Measurements from ENCODE around the genes OST4, CGREF1, SLC30A3, SNX17 and RBKS.

GRCh38 chr2:27071547-27071968 lies at the start of gene OST4:
Gene OST4 (minus strand): TSS chr2:27071654.
- PRO-cap, result bidirectional peak, plus-strand start at chr2:27071820, minus-strand start at chr2:27071650

- PRO-cap, result no peak
These were observed 1.7 kb downstream of the EMILIN1 start for GRCh38 chr2:27080095-27080575.

- PRO-cap, result no peak
These were observed 3.9 kb upstream of the KHK start for GRCh38 chr2:27082564-27083094.

DNA sequence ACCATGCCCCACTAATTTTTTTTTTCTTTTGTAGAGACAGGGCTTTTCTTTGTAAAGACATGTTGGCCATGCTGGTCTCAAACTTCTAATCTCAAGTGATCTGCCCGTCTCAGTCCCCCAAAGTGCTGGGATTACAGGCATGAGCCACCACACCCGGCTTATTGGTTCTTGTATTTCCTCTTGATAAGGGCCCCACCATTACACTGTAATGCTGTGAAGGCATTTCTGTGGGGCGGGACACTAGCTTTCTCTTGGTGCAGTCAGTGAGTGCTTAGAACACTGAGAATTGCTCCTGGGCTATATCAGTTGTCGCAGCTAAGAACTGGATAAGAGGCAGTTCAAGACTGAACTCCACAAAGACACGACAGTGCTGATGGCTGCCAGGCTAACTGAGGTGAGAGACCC lies 2.0 kb downstream of the KHK start:
- PRO-cap, result no peak

DNA sequence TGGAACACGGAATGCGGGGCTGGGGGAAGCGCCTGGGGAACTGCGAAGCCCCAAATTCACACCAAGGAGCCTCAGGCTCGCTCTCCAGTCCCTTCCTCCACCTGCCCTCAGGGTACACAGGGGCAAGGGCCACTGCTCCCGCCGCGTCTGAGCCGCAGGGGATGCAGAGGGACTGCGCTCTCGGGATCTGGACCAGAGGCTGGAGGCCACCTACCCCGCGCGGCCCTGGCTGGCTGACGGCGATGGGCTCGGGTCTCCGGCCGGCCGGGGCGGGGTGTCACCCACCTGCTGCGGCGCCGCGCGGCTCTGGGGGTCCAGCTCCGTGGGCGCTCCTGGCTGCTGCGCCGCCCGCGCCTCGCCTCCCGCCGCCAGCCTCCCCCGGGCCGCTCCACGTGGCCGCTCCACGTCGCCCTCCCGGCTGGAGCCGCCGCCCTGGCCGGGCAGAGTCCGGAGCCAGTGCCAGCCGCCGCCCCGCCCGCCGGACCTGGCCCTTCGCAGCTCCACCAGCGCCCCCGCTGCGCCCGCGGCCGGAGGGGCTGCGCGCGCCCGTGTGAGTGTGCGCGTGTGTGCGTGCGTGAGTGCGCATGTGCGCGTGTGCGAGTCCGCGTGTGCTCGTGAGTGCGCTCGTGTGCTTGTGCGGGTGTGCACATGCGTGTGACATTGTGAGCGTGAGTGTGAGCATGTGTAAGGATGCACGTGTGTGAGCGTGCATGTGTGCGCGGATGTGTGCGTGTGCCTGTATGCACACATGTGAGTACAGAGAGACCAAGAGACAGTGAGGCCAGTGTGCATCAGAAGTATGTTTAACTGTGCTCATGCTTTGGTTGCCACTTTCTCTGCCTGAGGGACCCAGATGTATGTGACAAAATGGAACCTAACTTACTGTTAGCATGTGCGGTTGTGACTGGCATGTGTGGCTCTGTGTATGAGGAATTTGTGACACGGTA lies at the start of gene CGREF1:
TSS of gene CGREF1 (minus strand) at position 568 of the 947 bp plus-strand sequence.
- PRO-cap, result no peak

DNA sequence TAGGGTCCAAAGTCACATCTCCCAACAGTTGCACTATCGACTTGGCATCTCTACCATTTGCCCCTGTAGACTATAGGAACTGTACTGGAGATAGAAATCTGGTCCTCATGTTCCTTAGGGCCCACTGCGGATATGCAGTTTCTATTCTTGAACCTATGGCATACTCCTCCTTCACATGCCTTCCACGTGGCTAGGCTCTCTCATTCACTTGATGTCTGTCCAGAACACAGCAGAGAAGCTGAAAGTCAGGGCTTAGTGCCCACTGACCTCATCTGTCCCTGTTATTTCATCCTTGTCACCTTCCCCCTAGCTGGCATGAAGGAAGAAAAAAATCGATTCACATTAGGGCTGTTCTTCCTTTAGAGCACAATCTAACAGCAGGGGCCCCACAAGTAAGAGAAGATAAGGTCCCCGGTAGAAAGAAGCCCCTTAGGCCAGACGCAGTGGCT lies 2.8 kb downstream of the ABHD1 start:
- PRO-cap, result no peak

GRCh38 chr2:27171379-27172055 lies 22.7 kb downstream of the TCF23 start:
- PRO-cap, result no peak

- PRO-cap, result unidirectional peak, minus-strand start at chr2:27263047
These were observed at the start of gene SLC30A3 for GRCh38 chr2:27262745-27263611. Gene SLC30A3 (minus strand): TSS chr2:27263047.

DNA sequence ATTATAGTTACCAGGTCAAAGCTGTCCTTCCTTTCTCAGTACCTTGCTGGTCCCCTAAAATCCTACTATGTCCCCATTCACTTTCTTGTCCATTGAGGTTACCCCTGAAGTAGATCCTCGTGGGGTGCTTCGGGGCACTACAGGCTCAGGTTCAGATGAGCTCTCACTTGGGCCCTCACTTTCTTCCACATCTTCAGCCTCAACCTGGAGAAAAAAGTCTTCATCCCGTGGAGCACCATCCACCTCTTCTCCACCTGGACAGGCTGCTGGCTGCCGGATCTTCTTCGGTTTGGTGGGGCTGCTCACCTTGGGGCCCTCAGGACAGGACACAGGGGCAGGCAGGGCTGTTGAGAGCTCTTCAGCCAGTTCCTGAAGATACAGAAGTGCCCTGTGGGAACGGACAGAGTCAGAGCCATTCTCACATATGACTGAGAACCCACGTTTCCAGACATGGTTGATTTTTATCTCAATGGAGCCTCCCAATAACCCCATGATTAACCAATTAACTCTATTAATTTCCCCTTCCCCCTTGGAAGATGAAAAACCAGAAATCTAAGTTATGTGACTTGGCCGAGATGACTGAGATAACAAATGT lies 14.6 kb downstream of the GTF3C2 start:
- PRO-cap, result no peak

- PRO-cap, result bidirectional peak, plus-strand start at chr2:27370636, minus-strand start at chr2:27370281
These were observed at the start of gene SNX17 for GRCh38 chr2:27370516-27370799. Gene SNX17 (plus strand): TSS chr2:27370616.

DNA sequence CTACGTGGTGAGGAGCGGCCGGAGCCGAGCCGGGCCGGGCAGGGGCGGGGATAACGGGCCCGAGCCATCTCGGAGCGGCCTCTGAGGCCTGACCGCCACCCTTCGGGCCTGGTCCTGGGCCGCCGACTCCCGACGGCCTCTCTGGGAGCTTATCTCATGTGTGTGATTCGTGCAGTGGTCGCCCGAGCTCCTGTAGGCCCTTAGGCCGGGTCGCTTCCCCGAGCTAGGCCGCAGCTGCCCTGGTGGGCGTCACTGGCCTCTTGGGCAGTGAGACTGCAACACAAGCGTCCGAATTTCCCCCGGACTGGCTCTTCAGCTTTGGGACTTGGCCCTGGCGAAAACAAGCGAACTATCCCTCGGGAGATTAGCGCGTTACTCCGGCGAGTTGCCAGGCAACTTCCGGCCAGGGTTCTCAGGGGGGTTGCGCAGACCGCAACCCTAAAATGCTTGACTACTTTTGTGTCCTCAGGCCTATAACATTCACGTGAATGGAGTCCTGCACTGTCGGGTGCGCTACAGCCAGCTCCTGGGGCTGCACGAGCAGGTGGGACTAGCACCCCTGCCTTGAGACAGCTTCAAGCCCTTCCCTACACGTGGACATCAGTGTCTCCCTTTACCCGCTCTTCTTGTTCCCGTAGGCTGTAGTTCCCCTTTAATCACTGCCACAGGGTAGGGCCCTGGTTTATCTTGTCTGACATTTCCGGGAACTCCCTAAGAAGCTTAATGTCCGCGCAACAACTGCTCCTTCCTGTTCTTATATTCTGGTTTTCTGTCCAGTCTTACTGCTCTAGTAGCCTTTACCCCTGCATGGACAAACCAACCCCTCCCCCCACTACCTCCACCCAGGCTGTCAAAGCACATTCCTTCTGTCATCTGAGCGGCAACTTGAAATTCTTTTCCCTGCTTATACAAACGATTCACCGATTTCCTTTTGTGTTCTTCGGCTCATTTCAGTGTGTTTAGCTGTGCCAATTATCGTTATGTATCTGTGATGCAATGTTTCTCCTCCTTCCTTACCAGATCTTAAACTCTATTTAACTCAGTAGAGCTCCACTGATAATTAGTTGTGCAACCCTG lies 722 bp downstream of the SNX17 start:
- PRO-cap, result no peak

DNA sequence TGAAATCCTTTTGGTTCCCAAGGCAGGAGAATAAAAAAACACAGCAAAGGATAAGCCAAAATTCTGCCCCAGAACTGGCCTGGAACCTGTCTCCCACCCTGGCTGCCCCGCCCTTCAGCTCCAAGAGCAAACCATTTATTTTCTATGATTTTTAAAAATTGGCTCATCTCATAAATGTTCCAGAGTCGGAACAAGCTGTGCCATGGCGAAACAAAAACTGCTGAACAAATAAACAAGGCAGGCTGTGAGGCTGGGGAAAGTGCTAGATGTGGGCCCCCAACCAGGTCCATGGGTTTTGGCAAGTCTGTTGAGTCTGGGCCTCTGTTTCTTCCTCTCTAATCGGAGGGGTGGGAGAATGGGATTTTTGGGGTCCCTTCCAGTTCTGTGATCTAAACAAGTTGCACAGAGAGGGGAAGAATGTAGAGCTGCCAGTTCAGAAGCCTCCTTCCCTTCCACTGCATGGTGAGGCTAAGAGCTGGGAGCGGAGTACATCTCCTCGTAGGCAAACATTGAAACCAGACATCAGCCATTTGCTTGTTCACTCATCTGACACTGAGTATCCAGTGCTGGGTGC lies 44.3 kb downstream of the SLC4A1AP start:
- PRO-cap, result no peak

GRCh38 chr2:27723289-27723677 lies 48.2 kb upstream of the MRPL33 start:
- PRO-cap, result unidirectional peak, plus-strand start at chr2:27723540

DNA sequence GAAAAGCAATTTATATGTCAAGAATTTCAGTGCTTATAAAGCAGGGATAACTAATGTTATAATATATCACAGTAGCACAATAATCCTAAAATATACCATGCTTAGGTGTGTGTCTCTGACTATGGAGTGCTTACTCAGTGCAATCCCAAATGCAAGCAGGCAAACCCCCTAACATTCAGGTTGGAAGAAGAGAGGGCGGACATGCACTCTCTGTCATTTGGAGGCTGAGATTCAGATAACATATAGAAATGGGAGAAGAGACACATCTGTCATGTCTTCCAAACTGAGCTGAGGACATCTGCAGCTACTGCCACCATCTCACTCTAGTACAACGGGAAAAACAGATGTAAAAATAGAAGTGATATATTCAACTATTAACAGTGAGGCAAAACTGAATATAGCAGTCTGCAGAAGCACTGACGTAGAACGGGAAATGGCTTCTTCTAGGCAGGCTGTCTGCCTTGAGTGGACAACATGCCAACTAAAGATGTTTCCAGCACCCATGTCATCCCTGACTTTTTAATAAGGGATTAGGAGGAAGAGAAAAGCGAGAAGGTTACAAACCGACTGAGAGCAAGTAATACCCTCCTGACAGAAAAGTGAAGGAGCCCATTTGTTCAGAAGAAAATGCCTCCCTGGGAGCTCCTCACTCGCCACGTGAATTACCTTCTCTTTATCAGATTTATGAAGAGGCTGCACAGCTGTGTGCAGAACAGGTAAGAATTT lies 51.6 kb downstream of the MRPL33 start:
- PRO-cap, result no peak

GRCh38 chr2:27887844-27888180 lies 2.4 kb downstream of the RBKS start:
- PRO-cap, result no peak

DNA sequence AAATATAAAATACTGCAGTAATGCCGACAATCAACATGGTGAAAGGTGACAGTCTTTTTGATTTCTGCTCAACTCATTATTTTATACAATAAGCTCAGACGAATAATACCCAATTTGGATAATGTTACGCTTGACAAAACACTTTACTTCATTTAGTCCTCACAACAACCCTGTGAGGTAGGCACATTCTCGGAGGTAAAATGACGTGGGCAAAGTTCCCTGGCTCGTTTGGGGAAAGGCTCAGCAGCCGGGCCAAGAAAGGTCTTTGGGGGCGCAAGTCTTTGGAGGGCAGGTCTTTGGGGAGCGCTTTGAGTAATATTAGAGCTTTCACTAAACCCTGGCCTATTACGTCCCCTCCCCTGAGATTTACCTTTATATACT lies 495 bp downstream of the RBKS start:
- PRO-cap, result unidirectional peak, plus-strand start at position 243 of the sequence

DNA sequence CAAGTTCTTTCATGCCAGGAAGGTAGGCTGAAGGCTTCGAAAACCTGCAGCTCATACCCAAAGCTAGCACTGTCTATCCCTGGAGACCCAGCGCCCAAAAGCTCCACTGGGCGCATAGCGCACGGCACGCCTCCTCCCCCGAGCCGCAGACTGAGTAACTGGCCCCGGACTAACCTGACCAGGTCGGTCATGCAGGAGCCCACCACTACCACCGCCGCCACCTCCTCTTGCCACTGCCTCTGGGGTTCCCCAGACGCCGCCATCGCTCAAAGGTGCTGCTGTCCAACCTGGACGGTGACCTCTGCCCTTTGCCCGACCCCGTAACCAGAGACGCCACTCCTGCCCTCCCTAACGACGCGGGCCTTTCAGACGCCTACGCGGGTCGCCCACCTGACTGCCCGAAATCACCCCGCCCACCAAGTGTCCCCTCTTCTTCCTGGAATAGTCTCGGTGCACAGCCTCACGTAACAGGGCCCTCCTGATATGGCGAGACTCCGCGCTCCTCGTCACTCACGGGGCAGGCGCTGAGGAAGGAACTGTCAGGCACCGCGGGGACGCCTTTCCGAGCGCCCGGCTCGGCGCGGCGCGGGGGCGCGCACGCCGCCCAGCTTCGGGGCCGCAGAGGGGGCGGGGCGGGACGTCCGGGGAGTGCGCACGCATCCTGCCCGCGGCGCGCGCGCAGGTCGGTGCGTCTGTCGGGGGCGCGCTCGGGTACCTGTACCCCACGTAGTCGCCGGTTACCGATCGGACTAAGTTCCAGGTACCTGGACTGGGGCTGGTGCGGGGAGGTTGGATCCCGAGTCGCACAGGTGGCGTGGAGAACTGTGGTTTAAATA lies at the start of gene RBKS:
TSS of gene RBKS (minus strand) at position 305 of the 836 bp plus-strand sequence.
- PRO-cap, result unidirectional peak, minus-strand start at position 71 of the sequence; bidirectional peak, plus-strand start at position 659 of the sequence, minus-strand start at position 505 of the sequence

- PRO-cap, result no peak
These were observed 64.4 kb downstream of the BABAM2 start for GRCh38 chr2:27954788-27955478.

- PRO-cap, result no peak
These were observed 211.4 kb downstream of the BABAM2 start for GRCh38 chr2:28101915-28102252.

GRCh38 chr2:28333623-28334250 lies 58.9 kb upstream of the FOSL2 start:
- PRO-cap, result no peak

Data from Metastatic Lung Carcinoma in the Adrenal Gland (tissue), 1 donor.